Renal cortical epithelial cell (primary cell): Measurements from ENCODE around the gene RNF182.

GRCh38 chr6:13924295-13925441 lies at the start of gene RNF182:
TSS of gene RNF182 (plus strand) at chr6:13924952.
- RRBS, result 2% methylated on average over 11 of the region's 88 CpGs

DNA sequence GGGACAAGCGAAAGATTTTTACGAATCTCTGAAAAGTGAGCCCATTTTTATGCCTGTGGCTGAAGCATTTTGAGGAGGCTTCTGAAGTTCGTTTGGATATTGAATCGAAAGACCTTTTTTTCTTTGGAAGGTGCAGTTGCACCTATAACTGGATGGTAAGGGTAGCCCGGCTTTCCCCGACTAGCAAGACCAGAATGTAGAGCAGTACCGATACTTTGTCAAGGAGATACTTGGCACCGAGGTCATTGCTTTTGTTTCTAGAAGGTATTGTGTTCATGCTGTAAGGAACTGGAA lies 637 bp downstream of the RNF182 start:
- RRBS, result no CpG with 5 or more reads among the region's 8 CpGs

DNA sequence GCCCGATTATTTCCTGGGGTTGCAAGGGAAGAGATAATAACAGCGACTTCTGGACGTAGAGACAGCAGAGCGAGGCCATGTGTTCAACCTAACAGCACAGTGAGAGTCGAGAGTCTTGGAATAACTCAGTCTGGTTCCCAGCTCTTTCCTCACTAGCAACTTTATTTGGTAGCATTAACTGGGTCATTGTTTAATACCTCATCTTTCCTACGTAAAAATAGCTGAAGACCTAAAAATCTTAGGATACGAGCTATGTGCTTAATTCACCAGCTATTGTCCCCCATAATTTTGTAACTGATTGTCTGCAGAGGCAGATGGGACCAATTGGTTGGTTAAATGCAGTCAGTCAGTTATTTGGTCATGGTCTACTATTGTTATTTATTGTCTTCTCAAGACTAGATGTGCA lies 21.3 kb downstream of the CD83 start:
- RRBS, result no CpG with 5 or more reads among the region's 7 CpGs

GRCh38 chr6:14210832-14211521 lies 93.4 kb downstream of the CD83 start:
- RRBS, result under 1% methylated on average over 42 of the region's 95 CpGs

- RRBS, result no CpG with 5 or more reads among the region's 4 CpGs
These were observed 123.8 kb downstream of the CD83 start for GRCh38 chr6:14241311-14241820.

DNA sequence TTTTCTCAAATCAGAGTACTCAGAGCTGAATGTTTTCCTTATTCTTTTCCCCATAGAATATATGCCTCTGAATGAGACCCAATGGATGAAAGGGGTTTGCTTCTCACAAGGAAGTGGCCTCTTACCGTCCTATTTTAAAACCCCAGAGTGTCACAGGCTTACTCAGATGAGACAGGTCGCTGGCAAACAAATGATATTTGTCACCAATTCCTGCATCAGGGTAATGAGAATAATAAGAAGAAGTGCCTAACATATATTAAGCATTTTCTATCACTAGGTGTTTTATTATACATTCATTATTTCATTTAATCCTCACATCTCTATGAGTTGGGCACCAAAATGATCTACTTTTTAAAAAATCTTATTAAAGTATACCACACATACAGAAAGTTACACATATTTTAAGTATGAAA lies 538.7 kb downstream of the CD83 start:
- RRBS, result no CpG with 5 or more reads among the region's 2 CpGs

GRCh38 chr6:14743877-14744359 lies 502.0 kb upstream of the JARID2 start:
- RRBS, result no CpG with 5 or more reads among the region's 6 CpGs

GRCh38 chr6:14762054-14762591 lies 483.7 kb upstream of the JARID2 start:
- RRBS, result no CpG with 5 or more reads among the region's 10 CpGs

DNA sequence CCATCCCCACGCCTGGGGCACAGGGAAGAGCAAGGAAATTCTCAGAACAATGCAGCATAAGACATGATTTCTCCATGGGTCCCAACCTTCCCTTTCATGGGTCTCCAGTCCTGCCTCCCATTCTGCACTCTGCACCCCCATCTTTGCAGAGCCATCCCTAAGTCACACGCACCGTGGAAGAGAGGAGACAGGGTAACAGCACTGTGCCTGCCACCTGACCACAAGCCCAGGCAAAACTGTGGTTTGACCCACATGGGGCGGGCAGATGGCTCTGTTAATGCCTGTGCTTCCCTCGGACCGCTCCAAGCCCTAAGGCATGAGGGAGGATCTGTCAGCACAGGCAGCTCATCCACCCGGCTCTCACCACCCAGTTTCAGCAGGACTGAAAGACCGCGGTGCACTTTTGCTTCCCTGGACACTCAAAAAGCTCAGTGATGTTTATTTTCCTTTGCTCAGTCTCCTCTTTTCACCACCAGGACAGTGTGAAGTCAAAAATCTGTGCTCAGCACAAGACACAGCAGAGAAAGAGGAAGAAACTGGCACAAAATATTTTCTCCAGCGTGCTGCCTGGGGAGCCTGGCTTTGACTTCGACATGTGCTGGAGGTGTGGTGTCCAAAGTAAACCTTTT lies 441.9 kb upstream of the JARID2 start:
- RRBS, result no CpG with 5 or more reads among the region's 11 CpGs

DNA sequence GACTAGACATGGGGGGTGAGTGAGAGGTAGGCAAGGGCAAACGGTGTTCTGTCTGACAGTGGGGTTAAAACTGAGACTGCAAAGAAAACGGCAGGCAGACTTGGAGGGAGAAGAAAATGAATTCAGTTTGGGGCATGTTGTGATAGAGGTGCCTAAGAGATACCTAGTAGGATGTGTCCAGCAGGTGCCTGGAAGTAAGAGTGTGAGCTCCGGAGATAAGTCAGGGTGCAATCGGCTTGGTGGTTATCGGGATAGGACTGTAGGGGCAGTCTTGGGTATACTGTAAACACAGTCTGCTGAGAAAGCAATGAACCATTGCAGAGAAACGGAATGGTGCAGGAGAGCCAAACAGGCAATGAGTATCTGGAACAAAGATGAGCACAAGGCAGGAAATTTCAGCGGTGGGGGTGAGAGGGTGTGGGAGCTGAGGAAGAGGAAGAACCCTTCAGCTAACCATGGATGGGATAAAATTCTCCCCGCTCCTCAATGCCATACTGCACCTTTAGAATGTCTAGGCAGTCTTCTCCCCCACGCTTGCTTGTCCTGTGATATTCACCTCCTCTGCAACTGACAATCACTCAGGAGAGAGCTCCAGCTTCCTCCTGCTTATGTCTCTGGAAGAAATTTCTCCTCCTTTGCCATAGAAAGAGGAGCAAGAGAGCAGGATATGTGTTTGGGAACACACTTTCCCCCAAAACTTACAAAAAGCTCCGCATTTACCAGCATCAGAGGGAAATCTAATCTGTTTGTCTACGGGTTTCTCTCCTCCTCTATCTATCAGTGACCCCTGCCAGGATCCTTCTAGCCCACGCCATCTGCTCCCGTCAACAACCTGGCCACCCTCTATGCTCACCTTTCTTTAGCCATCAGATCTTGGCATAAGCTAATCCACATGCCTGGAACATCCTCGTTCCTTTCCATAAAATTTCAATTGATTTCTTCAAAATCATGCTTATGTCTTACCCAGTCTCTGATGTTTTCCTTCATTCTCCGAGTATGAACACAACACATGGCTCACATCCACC lies 381.7 kb upstream of the JARID2 start:
- RRBS, result no CpG with 5 or more reads among the region's 15 CpGs

GRCh38 chr6:15036474-15037355 lies 209.2 kb upstream of the JARID2 start:
- RRBS, result no CpG with 5 or more reads among the region's 16 CpGs

DNA sequence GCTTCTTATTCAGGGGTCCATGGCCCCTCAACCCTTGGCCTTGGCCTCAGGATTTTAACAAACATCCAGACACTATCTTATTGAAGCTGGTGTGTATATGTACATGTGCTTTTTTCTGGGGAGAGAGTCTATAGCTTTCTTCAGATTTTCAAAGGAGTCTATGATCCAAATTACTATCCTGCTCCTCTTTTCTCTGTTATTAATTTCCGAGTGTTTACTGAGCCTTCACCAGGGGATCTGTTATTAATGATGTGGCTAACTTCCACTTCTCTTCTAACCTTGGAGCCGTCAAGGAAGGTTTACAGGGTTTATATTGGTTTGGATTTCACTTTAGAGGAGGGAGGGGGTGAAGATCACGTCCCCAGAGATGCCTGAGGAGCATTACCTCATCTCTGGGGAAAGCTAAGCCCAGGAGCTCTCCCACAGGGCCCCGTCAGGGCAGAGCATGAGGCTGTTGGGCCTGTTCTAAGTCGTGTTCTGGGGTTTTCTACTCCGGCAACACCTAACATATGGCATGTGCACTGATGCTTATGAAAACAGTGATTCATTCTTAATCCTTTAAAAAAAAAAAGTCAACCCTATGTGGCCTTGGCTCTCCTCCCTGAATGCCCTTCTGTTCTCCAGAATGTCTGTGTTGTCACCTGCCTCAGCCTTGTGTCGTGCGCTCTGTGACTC lies 97.6 kb upstream of the JARID2 start:
- RRBS, result no CpG with 5 or more reads among the region's 8 CpGs

GRCh38 chr6:15244188-15244621 lies 1.7 kb upstream of the JARID2 start:
- RRBS, result no CpG with 5 or more reads among the region's 20 CpGs

DNA sequence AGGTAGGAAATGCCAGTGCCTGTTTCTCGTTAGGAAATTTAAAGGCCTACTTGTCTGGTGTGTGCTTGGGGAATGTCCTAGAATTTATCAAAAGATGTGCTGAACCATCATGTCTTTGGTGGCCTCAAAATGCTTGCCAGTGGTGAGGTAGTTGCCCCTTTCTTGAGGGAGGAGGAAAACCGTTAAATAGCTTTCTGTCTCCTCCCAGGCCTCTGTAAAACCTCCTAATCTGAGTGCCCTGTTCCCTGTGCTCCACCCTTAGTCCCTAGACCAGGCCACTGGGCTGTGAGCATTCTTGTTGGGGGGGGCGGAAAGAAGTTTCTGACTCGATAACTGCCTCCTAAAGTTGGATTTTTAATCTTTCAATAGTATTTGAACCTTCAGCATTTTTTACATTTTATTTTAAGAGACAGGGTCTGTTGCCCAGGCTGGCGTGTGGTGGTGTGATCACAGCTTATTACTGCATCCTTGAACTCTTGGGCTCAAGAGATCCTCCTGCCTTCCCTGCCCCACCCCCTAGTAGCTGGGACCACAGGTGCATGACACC lies 23.2 kb downstream of the JARID2 start:
- RRBS, result no CpG with 5 or more reads among the region's 5 CpGs

DNA sequence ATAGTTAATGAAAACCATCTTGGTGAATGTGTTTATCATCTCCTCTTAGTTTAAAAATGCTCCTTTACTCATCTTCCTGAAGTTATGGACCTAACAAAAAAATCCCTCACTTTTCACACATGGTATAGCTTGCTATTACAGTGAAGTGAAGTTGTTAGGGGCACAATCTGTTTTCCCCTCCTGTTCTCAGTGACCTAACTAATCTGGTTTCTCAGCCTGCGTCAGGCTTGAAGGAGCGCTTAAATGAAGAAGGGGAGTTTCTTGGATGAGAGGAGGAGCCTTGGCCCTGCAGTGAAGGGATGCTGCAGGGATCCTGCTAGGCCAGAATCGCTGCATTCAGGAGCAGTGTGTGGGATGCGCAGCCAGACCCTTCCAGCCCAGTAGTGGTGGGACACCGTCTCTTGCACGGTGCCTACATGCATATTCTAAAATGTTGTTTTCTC lies 45.4 kb downstream of the JARID2 start:
- RRBS, result no CpG with 5 or more reads among the region's 6 CpGs

DNA sequence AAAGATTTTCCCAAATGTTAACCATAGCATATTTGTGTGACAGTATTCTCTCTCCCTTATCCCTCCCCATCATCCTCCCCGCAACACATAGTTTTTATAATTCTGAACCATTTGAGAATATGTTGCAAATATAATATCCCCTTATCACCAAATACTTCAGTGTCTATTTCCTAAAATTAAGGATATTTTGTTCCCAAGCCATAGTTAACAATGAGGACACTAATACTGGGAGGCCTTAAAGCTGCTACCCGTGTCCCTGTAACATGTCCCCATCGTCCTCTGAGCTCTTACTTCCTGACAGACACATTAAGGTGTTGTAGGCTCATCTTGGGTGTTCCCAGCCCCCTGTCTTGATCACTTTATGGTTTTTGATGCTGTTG lies 50.6 kb downstream of the JARID2 start:
- RRBS, result no CpG with 5 or more reads among the region's 3 CpGs

- RRBS, result no CpG with 5 or more reads among the region's 14 CpGs
These were observed 119.4 kb downstream of the JARID2 start for GRCh38 chr6:15365268-15365729.

- RRBS, result no CpG with 5 or more reads among the region's 3 CpGs
These were observed 206.7 kb downstream of the JARID2 start for GRCh38 chr6:15452623-15452980.

- RRBS, result no CpG with 5 or more reads among the region's 19 CpGs
These were observed 152.0 kb downstream of the DTNBP1 start for GRCh38 chr6:15510601-15511430.

DNA sequence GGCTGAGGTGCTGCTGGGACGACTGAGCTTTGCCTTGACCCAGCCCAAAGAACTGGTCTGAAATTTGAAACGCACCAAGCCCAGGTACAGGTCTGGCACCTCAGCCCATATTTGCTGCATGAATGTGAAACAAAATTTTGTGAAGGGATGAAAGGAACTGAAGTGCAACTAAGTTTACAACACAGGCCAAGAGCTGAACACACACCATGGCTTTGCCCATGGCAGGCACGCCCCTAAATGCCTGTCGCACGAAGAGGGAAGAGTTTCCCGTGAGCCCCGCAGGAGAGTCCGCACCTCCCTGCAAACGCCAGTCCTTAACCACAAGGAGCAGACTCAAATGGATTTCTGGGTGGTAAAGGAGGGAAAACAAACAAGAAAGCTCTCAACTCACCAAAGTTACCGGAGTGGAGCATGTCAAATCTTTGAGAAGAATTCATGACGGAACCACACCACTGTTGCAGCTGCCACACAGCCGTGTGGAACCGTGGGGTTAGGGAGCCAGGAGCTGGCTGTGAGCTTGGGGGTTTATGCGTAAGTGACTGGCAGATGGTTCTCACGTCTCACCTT lies 138.8 kb downstream of the DTNBP1 start:
- RRBS, result no CpG with 5 or more reads among the region's 15 CpGs